ENCODE data around the gene HEBP2.

- RRBS = no CpG with 5 or more reads among the region's 2 CpGs
Measured at GRCh38 chr6:138013851-138014502, 93.2 kb downstream of the PERP start.

GRCh38 chr6:138182905-138183282, 21.2 kb downstream of the ARFGEF3 start:
- RRBS = no CpG with 5 or more reads among the region's 2 CpGs

DNA sequence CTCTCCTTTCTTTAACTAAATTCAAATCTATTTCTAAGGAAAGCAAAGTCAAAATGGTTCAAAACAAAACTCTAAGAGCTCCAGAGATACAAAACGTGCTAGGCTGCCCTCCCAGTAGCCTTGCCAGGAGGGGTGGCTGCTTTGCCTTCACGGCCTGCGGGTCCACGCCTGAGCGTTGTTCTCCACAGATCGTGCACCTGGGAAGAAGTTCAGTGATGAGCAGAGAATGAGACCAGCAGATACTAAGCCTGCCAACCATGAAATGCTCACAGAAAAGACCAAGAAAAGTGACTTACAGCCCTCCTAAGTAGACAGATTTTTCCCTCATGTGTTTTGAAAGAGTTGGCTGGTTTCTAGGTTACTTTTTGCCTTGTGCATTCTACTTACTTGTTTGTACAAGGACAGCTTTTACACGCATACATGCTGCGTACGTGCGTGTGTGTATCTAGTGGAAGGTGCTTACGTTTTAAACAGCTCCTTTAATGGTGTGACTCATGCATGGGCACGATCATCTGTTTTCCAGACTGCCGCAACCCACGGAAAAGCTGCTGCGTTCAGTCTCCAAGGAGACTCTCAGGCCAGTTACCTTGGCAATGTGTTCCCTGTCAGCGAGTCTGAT, 32.4 kb upstream of the PBOV1 start:
- RRBS = no CpG with 5 or more reads among the region's 16 CpGs

- RRBS = 3% methylated on average over 41 of the region's 87 CpGs
Measured at GRCh38 chr6:138403854-138404616, at the start of gene HEBP2. TSS of gene HEBP2 (plus strand) at chr6:138404223.

- RRBS = 97% methylated on average over 3 of the region's 17 CpGs
Measured at GRCh38 chr6:138423248-138424113, 19.5 kb downstream of the HEBP2 start.

DNA sequence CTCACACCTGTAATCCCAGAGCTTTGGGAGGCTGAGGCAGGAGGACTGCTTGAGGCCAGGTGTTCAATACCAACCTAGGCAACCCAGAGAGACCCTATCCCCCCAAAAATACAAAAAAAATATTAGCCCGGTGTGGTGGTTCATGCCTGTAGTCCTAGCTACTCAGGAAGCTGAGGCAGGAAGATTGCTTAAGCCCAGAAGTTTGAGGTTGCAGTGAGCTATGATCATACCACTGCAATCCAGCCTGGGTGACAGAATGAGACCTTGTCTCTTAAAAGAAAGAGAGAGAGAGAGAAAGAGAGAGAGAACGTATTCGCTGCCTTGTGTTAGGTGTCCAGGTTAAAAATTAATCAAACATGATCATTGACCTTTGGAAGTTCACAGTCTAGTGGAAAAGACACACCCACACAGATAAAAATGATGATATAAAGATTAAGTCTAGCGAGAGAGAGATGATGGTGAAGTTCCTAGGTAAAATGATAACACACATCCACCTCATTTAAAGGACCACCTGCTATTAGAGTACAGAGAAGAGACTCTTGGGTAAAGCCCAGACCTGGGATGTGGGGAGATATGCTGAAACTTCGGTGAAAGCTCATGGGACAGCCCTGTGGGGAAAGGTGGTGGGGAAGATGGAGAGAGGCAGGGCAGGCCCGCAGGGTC, 4.8 kb upstream of the NHSL1 start:
- RRBS = no CpG with 5 or more reads among the region's 6 CpGs

- RRBS = no CpG with 5 or more reads among the region's 4 CpGs
Measured at GRCh38 chr6:138540354-138540947, 41.2 kb upstream of the NHSL1 start.

DNA sequence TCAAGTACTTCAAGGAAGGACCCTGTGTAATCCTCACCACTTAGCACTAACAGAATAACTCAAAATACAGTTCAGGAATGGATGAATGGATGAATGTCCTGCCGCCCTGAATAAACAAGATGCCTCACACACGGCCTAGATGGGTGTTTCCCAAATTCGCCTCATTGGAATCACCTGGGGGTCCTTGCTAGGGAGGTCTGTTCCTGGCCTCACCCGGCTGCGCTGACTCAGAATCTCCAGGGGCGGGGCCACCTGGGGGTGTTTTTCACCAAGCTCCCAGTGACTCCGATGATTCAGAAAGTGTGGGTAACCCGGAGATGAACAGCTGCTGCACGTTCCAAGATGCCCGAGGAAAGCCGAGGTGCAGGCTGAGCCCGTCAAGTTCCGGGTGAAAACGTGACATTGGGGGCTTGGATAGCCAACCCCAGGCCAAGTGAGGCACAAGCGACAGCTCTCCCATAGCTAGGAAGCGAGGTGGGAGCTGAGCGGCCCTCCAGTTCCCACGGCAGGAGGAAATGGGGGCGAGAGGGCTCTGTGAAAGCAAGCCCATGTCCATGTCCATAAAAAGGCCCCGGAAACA, 90.9 kb upstream of the CCDC28A start:
- RRBS = 98% methylated on average over 9 of the region's 20 CpGs

GRCh38 chr6:138817646-138818525, 22.0 kb downstream of the ECT2L start:
- RRBS = no CpG with 5 or more reads among the region's 9 CpGs

DNA sequence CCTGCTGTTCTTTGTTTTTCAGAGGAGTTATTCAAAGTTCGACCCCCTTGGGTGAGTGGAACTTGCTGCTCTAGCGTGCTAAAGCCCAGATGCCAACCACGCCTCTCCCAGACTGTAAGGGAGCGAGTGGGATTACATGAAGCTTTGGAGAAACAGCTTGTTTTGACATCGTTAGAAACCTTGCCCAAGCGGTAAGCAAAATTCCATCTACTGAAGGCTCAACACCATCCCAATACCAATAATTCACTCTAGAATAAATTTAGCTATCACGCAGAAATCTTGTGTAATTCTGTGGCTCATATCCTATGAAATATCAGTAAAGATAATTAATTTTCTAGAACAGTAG, 48.5 kb downstream of the ECT2L start:
- RRBS = no CpG with 5 or more reads among the region's 7 CpGs

- RRBS = no CpG with 5 or more reads among the region's 3 CpGs
Measured at GRCh38 chr6:138972067-138972591, 15.9 kb downstream of the REPS1 start.

- RRBS = no CpG with 5 or more reads among the region's 5 CpGs
Measured at GRCh38 chr6:138977899-138978808, 9.9 kb downstream of the REPS1 start.

- RRBS = no CpG with 5 or more reads among the region's 3 CpGs
Measured at GRCh38 chr6:139014985-139015535, 13.5 kb upstream of the ABRACL start.

- RRBS = no CpG with 5 or more reads among the region's 6 CpGs
Measured at GRCh38 chr6:139148598-139149108, 13.8 kb downstream of the HECA start.

DNA sequence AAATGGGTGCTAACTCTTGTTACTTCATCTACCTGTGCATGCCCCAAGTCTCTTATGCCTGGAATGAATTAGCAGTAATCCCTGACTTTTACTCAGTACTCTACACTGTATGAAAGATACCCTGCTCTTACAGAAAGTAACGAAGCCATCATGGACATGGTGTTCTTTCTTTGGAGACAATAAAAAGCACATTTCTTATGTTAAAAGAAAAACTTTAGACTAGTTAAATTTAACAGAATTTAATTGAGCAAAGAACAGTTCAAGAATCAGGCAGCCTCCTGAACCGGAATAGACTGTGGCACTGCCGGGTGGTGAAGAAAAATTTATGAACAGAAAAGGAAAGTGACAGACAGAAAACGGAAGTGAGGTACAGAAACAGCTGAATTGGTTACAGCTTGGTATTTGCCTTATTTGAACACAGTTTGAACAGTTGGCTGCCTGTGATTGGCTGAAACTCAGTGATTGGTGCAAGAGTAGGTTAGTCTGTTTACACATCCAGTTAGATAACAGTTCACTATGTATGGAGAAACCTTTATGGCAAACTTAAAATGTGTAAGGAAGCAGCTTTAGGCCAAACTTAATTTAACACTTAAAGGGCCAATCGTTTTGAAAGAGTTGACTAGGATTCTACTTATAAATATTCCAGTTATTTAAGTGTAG, 115.9 kb upstream of the CITED2 start:
- RRBS = no CpG with 5 or more reads among the region's 5 CpGs

- RRBS = no CpG with 5 or more reads among the region's 10 CpGs
Measured at GRCh38 chr6:139550189-139550728, 175.8 kb upstream of the CITED2 start.

DNA sequence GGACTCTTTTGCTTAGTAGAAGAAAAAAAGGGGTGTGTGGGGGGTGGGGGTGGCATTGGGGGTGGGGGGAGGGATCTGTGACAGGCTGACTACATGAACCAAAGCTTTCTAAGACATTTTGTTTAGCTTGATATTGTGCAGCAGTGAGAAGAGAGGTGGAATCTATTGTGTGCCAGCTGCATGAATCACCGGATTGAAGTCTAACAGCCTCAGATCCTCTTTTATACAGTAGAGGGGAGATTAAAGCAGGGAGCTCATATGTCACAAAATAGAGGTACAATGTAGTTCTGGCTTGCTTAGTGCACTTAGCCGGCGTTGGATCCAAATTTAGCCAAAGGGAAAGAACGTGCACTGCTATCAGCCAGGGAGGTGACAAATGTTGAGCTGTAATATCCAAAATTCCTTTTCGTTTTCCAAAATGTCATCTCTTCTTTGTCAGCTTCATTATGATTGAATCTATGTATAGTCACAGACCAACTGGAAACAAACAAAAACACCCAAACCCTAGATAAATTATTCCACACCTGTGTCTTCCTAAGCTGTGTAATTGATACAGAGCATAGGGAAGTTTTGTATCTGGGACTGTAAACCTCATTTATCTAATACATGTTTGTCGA, 404.3 kb upstream of the CITED2 start:
- RRBS = 49% methylated on average over 2 of the region's 6 CpGs

DNA sequence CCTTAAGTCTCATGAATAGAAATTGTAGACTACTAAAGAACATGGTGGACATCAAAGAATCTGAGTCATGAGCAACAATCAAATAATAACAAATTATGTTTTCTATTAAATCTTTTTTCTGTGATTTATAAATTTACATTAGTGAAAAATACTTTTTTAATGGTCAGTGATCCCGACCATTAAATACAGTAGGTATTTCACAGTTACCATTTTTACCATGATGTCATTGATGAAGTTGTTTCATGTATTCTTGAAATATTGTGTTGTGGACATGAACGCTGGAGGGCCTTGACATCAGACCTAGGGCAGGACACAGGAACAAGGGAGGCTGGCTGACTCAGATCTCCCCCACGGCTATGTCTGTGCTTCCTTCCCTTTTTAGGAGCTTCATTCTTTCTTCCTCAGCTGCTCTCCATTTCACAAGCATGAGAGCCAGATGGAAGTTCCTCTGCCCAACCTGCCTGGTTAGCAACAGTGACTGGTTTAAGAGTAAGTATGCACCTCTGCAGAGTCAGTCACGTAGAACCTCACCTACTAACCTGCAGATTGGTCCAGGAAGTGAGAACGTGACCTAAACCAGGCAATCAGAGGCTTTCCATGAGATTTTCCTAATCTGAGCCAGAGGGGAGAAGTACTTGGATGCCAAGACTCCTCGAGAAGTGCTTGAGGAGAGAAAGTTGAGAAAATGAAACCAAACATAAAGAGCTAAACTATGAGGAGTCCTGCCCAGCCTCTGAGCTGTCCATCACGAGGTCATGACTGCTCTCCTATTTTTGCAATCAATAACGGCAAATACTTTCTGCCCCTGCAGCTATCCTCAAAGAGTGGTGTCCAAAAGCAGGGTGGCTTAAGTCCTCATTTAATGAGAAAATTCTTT, 465.1 kb upstream of the CITED2 start:
- RRBS = no CpG with 5 or more reads among the region's 8 CpGs

- RRBS = no CpG with 5 or more reads among the region's 2 CpGs
Measured at GRCh38 chr6:139977782-139978545, 603.5 kb upstream of the CITED2 start.

DNA sequence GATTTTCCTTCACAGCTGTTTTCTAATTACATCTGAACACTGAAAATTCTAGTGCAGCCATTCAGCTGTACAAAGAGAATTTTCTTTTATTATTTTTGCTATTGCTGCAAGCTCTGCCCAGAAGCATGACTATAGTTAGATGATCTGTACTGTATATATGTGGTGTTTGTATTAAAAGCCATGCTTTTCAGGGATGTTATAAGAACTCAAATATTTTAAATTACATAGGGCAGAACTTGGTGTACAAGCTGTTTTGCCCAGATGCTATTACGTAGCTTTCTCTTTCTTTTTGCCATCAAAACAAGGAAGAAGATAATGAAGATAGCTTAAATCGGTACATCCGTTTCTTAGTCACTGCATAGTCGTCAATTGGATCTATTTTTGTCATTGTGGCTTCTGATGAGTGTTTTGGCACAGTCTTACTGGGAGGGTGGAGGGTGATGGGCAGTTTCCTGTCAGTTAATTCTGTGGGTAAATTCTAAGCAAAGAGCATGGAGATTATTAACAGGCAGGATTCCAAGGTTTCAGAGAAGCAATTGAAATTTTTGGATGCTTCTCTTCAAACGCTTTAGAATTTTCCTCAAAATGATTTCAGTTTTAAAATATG, 649.2 kb upstream of the GJE1 start:
- RRBS = no CpG with 5 or more reads among the region's 5 CpGs